UCH-1 (cell line): Measurements from ENCODE around the genes CACNA1G and SPAG9.

DNA sequence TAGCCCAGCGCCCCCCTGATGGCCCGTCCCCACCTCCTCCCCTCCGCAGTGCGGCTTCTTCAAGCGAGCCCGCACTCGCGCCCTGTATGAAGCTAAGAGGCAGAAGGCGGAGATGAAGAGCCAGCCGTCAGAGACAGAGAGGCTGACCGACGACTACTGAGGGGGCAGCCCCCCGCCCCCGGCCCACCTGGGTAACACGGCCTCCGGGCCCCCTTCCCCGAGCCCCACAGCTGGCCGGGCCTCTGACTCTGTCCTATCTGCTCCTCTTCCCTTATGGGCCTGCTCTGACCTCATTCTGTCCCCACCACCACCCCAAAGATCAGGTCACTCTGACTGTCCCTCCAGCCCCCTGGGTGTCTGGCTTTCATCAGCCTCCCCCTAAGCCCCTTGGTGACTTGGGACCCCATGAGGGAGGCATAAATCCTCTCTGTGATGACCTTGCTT, 7.0 kb upstream of the PDK2 start:
- RRBS = no CpG with 5 or more reads among the region's 18 CpGs

- RRBS = 20% methylated on average over 1 of the region's 17 CpGs
Observed at GRCh38 chr17:50094106-50094612, 992 bp upstream of the PDK2 start.

DNA sequence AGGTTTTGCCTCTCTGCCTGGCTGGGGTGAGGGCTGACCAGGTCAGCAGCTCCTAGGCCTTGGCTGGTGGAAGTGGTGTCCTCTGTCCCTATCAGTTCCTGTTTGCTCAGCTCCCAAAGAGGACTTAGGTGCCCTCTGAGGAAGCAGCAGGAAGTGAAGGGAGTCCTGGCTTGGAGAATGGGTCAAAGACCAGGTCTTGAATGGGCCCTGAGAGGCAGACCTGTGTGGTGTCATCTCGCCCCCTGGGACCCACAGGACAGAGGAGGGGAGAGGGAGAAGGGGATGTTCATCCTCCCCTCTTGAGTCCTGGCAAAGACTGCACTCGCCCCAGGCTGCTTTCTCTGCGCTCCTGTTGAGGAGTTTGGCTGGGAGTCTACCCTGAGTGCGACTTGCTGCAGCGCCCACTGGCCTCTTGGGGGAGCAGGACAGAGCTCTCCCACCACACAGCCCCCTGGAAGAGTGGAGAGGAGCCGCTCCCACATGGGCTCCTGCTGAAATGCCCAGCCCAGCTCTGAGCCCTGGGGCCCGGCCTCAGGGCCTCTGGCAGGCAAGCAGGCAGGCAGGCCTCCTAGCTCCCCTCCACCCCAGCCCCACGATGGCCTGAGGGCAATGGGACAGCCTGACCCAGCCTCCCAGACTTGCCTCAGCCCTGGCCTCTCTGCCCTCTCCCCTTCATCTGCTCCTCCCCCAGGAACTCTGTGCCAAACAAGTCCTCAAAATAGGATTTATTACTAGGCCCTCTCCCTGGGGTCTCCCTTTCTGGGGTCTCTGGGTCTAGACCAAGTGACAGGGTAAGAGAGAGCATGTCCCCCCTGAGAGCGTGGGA, 17.0 kb downstream of the PDK2 start:
- RRBS = no CpG with 5 or more reads among the region's 9 CpGs

- RRBS = no CpG with 5 or more reads among the region's 5 CpGs
Observed at GRCh38 chr17:50257084-50257394, 17.2 kb upstream of the TMEM92 start.

DNA sequence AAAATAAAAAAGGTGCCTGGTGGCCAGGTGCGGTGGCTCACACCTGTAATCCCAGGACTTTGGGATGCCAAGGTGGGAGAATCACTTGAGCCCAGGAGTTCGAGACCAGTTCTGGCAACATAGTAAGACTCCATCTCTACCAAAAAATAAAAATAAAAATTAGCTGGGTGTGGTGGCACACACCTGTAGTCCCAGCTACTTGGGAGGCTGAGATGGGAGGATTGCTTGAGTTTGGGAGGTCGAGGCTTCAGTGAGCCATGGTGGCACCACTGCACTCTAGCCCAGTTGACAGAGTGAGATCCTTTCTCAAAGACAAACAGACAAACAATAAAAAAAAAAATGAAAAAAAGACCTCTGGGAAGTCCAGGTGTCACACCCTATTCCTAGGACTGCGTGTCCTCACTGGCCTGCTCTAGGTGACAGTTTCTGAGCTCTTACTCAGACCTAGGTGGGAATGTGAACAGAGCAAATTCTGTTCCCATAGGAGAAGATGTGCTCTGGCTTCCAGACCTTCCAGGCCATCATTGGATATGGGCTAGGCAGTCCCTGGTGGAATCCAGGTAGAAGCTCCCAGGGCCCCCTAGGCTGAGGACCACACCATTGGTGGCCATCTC, 11.8 kb downstream of the CHAD start:
- RRBS = no CpG with 5 or more reads among the region's 4 CpGs

DNA sequence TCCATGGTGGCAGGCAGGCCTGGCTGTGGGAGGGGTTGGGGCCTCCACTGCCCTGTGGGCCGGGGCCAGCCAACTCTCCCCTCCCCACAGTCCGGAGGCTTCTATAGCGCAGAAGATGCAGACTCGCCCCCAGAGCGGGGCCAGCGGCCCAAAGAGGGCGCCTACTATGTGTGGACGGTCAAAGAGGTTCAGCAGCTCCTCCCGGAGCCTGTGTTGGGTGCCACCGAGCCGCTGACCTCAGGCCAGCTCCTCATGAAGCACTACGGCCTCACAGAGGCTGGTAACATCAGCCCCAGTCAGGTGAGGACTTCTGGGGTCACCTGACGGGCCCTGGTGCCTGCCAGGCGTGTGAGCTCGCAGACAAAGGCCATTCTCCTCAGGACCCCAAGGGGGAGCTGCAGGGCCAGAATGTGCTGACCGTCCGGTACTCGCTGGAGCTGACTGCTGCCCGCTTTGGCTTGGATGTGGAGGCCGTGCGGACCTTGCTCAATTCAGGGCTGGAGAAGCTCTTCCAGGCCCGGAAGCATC, 3.7 kb downstream of the SPATA20 start:
- RRBS = 57% methylated on average over 8 of the region's 22 CpGs

- RRBS = no CpG with 5 or more reads among the region's 12 CpGs
Observed at GRCh38 chr17:50551802-50552283, 4.9 kb downstream of the SPATA20 start.

GRCh38 chr17:50554105-50554475, 6.4 kb upstream of the CACNA1G start:
- RRBS = 95% methylated on average over 8 of the region's 16 CpGs

- RRBS = 4% methylated on average over 48 of the region's 114 CpGs
Observed at GRCh38 chr17:50560249-50561366, at the start of gene CACNA1G. CACNA1G (plus strand) TSS chr17:50560715.

DNA sequence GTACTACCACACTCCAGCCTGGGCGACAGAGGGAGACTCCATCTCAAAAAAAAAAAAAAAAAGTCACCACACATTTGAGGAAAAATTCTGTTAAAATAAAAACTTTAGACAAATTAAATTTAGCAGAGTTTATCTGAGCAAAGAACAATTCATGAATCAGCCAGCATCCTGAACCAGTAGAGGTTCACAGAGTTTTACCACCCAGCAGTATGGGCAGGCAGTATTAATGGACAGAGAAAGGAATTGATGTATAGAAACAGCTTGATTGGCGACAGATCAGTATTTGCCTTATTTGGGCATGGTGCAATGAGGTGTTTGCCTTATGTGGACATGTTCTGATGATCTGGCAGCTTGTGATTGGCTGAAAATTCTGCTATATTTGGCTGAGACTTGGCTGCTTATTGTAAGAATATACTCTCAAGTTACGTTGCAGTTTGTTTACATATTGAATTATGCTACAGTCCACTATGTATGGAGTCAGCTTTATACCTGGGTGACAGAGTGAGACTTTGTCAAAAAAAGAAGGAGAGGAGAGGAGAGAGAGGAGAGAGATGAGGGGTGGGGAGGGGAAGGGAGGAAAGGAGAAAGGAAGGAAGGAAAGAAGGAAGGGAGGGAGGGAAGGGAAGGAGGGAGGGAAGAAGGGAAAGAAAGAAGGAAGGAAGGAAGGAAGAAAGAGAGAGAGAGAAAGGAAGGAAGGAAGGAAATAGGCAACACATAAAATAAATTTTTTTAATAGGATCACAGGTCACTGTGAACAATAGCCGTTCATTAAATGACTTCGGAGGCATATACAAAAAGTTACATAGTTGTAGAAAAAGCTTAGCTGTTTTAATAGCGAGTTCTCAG, 14.6 kb downstream of the ABCC3 start:
- RRBS = no CpG with 5 or more reads among the region's 6 CpGs

- RRBS = no CpG with 5 or more reads among the region's 7 CpGs
Observed at GRCh38 chr17:50750887-50751355, 16.4 kb downstream of the ANKRD40CL start.

- RRBS = no CpG with 5 or more reads among the region's 11 CpGs
Observed at GRCh38 chr17:50768073-50768824, 931 bp upstream of the ANKRD40CL start.

GRCh38 chr17:50831460-50831963, 3.9 kb upstream of the WFIKKN2 start:
- RRBS = no CpG with 5 or more reads among the region's 12 CpGs

DNA sequence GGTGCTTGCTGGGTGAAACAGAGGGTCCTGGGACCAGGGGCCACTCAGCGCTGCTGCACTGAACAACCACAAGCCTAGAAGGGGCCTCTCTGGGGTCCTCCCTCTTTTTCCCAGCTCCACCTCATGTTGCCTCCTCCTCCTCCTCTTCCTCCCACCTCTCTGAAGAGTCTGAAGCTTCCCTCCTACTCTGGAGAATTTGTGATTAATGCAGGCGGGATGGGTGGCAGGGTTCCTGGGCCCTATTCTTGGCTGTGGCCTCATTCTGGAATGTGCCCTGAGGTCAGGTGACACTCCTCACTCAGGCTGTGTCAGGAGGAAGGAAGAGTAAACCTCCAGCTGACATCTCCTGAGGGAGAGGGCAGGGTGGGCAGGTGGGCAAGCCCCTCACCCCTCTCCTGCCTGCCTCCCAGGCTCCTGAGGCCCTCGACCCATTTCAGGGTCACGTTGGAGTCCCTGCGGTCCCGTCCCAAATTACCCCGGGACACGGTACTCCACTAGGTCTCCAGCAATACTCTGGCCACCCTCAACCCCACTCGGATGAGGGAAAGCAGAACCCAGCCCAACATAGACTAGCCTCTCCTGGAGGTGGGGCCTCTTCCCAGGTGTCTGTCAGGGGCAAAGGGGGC, 10.2 kb downstream of the WFIKKN2 start:
- RRBS = no CpG with 5 or more reads among the region's 9 CpGs

GRCh38 chr17:50946408-50947220, 80.5 kb upstream of the TOB1 start:
- RRBS = no CpG with 5 or more reads among the region's 13 CpGs

DNA sequence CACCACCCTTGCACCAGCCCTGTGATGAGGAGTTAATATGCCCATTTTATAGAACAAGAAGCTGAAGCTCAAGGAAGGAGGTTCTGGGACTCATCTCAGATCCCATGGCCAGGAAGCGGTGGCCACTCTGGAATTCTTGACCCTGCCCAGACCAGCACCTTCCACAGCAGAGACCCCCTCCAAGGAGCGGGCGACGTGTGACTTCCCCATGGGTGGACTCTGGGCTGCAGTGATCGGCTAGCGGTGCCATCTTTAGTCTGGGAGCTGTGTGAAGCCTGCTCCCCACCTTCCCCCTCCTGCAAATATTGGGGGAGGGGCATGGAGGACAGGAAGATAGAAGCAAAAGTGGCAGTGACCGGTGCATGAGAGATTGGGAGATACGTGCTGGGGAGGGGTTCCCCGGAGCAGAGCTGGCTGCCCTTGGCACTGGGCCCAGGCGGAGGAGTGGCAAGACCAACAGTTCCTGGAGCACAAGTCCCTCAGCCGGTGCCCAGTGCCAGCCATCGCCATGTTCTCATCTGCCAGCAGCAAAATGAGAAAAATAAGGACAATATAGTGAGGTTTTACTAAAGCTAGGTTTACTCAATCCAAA, 81.9 kb upstream of the TOB1 start:
- RRBS = 37% methylated on average over 4 of the region's 12 CpGs

DNA sequence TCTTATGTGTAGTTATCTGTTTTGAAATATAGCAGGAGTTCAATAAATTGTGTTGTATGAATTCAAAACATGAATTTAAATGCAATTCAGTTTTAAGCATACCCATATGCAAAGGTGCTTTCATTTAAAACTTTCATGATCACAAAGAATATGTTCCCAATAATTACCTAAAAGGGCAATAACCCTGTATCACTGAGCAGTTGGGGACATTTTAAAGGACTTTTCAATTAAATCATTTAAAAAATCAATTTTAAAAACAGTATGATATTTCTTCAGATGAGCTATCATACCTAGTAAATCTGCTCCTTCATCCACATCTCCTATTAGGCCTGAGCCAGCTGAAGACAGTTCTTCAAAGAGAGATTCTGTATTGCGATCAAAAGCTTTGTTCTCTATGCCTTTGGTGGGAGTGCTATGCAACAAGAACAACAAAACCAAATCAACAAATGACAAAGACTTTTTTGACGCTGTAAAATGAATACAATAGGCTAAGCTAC, 106.7 kb downstream of the SPAG9 start:
- RRBS = no CpG with 5 or more reads among the region's 2 CpGs

DNA sequence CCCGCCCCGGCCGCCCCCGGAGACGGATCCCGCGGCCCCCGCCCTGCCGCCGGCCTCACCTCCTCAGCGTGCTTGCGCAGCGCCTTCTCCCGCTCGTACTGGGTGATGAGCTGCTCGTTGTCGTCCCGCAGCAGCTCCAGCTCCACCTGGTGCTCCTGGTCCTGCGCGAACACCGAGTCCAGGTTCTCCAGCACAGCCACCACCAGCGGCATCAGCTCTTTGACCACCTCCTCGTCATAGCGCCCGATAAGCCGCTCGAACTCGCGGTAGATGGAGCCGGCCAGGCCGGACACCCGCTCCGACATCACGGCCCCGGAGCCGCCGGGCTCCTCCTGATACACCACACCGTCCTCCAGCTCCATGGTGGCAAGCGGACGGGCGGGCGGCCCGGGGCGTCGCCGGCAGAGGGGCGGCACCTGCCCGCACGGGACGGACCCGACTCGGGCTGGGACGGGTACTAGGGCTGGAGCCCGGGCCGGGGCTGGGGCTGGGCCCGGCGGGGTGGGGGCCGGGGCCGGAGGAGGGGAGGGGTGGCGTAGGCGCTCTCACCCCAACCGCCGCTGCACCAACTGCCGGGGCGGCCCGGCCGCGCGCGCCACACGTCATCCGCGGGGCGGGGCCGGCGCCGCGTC, at the start of gene SPAG9:
TSS of gene SPAG9 (minus strand) at position 574 of the 632 bp plus-strand sequence.
- RRBS = 3% methylated on average over 34 of the region's 78 CpGs

- RRBS = no CpG with 5 or more reads among the region's 36 CpGs
Observed at GRCh38 chr17:51164920-51166111, 895 bp upstream of the NME2 start.

GRCh38 chr17:51261642-51262005, 1.3 kb downstream of the UTP18 start:
- RRBS = no CpG with 5 or more reads among the region's 10 CpGs